ENCODE results near the genes LTN1, KRTAP19-2, KRTAP19-3, KRTAP19-7, KRTAP22-2 and KRTAP19-8.

DNA sequence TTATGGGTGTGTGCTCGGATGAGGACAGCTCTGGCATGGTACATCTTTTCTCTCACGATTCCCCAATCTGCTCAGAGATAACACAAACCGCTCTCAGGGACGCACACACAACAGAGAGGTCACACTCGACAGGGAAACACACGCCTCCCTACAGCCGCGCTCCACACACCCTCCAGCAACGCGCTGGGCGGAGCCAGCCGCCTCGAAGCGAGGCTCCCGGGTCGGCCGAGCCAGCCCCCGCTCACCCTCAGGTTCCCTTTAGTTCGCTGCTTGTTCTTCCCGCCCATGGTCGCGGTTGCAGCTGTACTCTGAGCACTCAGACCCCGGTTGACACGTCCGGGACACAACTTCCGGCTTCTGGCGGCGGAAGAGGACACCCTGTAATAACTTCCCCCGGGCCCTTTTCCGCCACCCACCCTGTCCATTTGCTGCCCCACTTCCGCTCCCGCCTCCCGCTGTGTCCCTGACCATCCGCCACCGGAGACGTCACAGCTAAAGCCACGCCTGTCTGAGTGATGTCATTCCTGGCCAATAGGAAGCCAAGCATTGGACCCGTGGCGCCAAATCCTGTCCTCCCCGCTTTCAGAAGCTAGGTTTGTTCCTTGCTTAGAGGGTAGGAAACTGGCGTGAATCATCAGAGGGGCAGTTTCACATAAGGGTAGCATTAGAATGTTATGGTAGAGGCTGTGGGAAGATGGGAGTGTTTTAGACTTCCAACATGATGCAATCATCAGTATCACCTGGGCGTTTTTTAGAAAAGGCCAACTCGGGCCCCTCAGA lies at the start of gene LTN1:
TSS of gene LTN1 (minus strand) at position 359 of the 780 bp plus-strand sequence.
- PRO-cap, result bidirectional peak, plus-strand start at position 585 of the sequence, minus-strand start at position 329 of the sequence

DNA sequence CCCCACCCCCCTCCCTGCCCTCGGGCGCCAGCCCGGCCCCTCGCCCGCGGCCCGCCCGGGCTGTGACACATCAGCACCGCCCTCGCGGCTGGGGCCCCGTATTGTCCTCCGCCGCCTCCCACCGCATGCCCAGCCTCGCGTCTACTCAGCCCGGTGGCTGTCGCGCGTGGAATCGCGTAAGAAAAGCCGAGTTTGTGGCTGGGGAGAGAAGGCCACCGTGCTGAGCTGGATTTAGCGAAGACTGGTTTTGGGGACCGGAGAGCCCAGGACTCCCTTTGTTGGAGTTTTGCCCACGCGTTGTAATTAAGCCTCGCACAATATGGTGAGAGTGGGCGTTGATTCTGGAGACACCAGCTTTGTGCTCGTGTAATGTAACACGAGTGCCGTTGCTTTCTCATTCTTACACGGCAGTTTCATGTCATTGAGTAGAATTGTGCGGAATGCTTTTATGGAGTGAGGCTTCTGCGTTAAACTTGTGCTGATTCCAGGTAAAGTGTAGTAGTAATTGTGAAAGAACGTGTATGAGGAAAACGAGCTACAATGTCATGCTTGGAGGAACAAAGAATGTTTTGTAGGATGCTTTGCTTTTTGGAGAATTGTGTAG lies 657 bp downstream of the BACH1 start:
- PRO-cap, result bidirectional peak, plus-strand start at position 101 of the sequence, minus-strand start outside the sequence

DNA sequence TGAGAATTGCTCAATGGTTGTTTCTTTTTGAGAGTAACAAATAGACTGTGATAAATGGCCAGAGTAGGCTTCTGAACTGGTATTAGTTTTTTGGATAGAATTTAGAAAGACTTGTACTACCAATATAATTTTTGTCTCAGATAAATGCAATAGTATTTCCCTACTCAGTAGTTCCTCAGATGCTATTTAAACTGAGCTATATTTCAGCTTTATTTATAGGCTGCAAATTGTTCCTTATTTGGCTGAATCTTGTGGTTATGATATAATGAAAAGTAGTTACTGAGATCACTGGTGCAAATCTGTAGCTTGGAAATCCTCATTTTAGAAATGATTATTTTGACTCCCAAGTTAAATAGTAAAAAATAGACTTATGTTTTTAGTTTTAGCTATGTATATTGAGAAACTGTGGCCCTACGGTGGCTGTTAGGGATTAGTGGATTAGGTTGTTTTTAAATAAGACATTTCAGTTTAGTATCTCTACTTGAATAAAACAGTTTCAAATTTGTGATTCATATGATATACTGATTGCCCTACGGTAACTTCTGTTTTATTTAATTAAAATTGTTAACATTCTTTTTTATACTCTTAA lies 9.3 kb downstream of the BACH1 start:
- PRO-cap, result no peak

- PRO-cap, result no peak
Measured at GRCh38 chr21:29427556-29428447, 129.1 kb downstream of the BACH1 start.

- PRO-cap, result no peak
Measured at GRCh38 chr21:30487154-30487758, at the start of gene KRTAP19-2. Gene KRTAP19-2 (minus strand): TSS chr21:30487436.

DNA sequence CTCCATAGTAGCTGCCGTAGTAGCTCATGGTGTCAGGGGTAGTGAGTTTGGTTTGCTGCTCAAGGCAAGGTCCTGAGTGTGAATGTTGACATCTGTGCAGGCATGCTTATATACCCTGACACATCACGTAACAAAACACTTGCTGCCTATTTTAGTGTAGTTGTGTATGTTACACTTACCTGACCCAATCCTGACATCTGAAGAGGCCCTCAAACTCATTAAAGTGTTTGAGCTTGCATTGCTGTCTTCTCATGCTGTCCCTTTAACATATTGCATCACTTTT lies at the start of gene KRTAP19-3:
TSS of gene KRTAP19-3 (minus strand) at position 84 of the 283 bp plus-strand sequence.
- PRO-cap, result no peak

- PRO-cap, result no peak
Measured at GRCh38 chr21:30561054-30561659, at the start of gene KRTAP19-7. Gene KRTAP19-7 (minus strand): TSS chr21:30561314.

GRCh38 chr21:30590275-30590810 lies at the start of gene KRTAP22-2:
Gene KRTAP22-2 (minus strand): TSS chr21:30590397.
- PRO-cap, result no peak

GRCh38 chr21:30986976-30987344 lies 51.3 kb downstream of the KRTAP19-8 start:
- PRO-cap, result no peak

- PRO-cap, result no peak
Measured at GRCh38 chr21:31038348-31038823, at the start of gene KRTAP19-8. Gene KRTAP19-8 (minus strand): TSS chr21:31038476.

DNA sequence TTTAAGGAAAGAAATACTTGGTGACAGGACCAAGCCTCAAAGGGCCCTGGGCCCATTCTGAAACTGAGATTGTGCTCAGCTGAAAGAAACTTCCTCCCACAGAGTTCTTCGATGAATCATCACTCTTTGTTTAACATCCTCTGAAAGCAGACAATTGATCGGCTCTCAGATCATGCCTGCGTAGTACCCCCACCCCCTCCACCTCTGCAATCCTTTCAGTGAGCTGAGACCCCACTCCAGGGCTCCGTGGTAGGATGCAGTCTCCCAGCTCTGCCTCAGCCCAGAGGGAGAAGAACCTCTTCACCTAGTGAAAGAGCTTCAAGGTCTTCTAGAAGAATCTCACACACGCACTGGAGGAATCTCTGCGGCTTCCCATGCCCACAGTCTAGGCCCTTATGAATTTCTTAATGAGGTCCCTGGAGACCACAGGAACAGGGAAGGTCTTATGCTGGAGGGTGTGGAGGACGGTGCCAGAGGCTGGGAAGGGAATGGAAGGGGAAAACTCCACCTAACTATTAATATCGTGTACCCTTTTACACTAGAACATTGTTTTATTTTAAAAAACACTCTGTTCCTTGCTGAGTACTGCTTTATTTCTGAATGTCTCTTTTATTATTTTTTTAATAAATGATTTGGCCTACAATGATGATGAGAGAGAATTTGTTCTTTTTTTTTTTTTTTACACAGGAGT lies 104.8 kb upstream of the SOD1 start:
- PRO-cap, result no peak

DNA sequence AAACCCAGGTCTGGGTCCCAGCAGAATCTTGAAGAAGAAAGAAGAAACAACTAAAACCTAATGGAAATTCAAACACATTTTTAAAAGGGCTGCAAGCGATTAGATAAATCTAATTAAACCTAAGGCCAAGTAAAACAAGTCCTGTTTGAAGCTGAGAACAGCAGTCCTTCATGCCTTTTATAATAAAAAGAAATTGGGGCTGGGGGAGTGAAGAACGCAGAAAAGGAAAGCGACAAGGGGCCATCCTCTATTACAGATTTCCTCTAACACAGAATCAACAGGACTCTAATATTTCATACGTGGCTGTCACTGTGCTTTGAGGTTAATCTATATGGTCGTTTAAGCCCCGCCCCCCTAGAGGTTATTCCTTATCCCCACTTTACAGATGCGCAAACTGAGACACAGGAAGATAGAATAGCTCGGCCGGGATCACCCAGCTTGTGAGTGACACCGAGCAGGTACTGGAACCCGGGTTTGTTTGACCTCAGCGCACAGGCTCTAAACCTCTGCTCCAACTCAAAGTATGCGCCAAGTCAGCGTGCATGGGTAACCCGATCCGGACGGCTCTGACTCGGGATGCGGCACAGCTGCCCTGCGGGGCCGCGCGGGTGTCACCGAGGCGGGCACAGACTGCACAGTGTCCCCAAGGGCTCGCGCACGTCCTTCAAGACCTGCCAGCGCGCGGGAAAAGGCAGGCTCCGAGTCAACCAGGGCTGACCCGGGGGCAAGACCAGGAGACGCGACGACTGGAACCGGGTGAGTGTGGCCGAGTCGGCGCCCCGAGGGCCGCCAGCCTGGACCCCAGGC lies 102.2 kb upstream of the SOD1 start:
- PRO-cap, result no peak

- PRO-cap, result no peak
Measured at GRCh38 chr21:31676267-31677062, 17.0 kb downstream of the SOD1 start.

DNA sequence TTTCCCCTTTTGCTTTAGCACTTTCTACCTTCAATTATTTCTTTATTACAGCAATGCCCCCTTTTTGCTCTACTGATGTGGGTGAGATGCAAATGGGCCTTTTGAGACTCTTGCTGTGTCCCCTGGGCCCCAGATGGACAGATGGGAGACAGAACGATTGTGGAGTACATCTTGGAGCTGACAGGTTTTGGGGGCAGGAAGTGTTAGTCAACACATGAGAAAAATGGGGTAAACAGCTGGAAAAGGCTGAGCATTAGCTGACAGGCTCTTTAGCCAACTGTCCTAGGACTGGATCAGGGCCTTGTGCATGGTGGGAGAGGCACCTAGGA lies 41.3 kb upstream of the SCAF4 start:
- PRO-cap, result no peak

DNA sequence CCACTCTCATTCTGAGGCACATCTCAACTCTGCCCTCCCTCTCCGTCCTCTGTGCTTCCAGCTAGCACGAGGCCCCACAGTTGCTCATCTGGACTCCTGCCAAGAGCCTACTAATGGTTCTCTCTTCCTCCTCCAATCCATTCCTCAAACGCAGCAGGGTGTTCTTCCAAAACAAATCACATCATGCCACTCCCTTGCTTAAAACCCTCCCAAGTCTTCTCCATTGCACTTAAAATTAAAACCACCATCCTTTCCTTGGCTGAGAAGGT lies 49.8 kb upstream of the SCAF4 start:
- PRO-cap, result no peak

DNA sequence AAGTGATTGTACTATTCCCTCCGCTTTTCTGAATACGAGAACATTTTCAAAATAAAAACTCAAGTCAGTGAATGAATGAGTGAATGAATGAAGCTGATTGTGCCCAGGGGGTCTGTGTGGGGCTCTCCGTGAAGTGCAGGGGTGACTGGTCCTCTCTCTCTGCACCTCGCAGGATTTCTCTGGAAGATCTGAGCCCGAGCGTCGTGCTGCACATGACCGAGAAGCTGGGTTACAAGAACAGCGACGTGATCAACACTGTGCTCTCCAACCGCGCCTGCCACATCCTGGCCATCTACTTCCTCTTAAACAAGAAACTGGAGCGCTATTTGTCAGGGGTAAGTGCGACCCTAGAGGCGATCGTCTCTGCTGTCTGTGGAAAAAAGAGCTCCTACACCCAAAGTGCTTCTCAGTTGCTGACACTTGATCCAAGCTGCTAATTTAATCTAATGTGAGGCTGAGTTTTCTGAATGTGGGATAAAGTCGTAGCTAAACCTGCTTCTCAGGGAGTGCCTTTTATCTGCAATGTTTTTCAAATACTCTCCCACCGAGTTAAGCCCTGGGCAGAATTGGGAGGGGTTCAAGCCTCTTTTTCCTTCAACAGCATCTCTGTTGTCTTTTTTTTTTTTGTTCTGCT lies 101.7 kb downstream of the HUNK start:
- PRO-cap, result no peak

DNA sequence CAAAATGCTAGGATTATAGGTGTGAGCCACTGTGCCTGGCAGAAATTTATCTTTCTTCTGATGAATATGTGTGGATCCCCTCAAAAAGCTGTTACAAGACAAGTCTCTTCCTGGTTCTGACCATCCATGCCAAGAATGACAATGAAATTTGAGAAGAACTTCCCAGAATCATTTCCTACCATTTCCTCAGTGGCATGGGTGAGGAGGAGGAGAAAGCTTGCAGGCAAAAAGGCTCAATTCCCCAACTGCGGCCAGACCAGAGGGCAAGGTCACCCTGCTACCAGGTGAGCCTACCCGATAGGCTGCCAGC lies 16.9 kb downstream of the MRAP start:
- PRO-cap, result no peak

GRCh38 chr21:32336615-32337433 lies 38.2 kb downstream of the MRAP start:
- PRO-cap, result no peak

GRCh38 chr21:32360552-32361046 lies 32.2 kb downstream of the URB1 start:
- PRO-cap, result no peak

GRCh38 chr21:32411463-32411828 lies 1.1 kb upstream of the EVA1C start:
- PRO-cap, result bidirectional peak, plus-strand start at chr21:32411723, minus-strand start at chr21:32411602